Measurements from ENCODE around the genes GIPC3 and TBXA2R.

GRCh38 chr19:3429582-3430123, 50.7 kb downstream of the SMIM24 start:
- PRO-cap, result bidirectional peak, plus-strand start at chr19:3429984, minus-strand start at chr19:3429784

GRCh38 chr19:3438997-3439260, 41.4 kb downstream of the SMIM24 start:
- PRO-cap, result no peak

DNA sequence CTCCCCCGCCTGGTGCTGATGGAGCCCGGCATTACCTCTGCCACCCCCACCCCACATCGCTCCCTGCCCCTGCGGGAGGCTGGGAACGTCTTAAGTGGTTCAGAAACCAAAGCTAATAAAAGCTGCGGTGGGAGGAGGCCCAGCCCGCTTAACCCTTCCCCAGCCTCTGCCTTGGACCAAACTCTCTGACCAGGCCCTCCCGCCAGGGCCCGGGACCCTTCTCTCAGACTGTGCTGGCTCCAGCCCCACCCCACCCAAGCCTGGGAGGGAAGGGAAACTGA, 22.1 kb downstream of the SMIM24 start:
- PRO-cap, result no peak

GRCh38 chr19:3465727-3466663, 14.3 kb downstream of the SMIM24 start:
- PRO-cap, result no peak

DNA sequence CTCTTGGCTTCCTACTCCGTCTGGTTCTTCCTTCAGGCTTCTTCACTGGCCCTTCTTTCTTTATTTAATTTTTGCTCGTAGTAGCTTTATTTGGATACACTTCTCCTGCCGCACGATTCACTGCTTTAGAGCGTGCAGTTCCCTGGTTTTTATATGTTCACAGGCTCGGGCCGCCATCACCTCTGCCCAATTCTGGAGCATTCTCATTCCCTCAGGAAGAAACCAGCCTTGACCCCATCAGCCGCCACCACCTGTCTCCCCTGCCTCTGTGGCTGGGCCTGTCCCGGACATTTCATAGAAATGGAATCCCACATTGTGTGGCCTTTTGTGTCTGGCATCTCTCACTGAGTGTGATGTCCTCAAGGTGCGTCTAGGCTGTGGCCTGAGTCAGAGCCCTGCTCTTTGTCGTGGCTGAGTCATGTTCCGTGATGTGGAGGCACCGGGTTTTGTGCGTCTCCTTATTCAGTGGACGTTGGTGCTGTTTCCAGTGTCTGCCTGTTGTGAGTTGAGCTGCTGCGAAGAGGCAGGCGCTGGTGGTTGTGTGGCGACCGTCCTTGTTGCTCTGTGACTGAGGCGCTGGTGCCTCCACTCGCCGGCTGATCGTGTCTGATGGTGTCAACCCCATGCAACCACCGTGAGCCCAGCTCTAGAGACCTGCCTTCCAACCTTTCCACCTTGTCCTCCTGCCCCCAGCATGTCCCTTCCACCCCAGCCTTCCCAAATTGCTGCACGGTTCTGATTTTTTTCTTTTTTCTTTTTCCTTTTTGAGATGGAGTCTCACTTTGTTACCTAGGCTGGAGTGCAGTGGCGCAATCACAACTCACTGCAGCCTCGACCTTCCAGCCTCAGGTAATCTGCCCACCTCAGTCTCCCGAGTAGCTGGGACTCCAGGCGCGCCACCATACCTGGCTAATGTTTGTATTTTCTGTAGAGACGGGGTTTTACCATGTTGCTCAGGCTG, 3.6 kb downstream of the FZR1 start:
- PRO-cap, result no peak

DNA sequence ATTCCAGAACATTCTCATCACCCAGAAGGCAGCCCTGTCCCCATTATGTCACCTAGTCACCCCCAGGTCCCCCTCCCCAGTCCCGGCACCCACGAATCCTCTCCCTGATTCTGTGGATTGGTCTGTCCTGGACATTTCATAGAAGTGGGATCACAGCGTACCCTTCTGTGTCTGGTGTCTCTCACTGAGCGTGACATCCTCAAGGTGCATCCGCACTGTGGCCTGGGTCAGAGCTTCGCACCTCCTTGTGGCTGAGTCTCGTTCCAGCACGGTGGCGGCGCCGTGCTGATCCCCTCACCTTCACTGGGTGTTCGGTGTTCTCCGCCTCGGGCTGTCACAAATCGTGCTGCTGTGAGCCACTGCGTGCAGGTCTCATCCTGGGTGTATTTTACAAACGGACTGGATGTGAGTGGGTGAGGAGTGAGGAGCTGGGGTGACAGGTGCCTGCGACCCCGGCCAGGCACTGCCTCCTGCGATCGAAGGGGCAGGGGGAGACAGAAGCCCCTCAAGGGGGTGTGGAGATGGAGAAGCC, 528 bp upstream of the TEKTIP1 start:
- PRO-cap, result no peak

DNA sequence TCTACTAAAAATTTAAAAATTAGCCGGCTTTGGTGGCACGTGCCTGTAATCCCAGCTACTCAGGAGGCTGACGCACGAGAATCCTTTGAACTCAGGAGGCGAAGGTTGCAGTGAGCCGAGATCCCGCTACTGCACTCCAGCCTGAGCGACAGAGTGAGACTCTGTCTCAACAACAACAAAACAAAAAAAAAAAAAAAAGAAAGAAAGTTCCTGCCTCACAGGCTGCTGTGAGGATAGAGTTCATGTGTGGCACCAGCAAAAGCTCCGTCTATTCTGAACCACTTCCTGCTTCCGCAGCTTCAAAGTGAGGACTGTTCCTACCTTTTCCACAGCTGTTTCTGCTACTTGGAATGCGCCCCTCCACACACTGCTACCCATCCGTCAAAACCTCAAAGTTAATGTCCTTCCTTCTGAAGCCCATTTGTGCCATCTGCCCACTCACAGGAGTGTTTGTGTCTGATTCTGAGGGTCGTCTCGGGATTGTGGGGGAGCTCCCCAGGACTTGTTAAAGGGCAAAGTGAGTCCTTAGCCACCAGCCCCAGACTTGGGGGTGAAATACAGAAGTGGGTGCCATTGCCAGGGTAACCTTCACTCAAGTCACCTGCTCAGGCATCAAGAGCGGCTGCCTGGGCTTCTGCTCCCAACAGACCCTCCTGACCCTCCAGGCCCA, 3.0 kb downstream of the MFSD12 start:
- PRO-cap, result no peak

DNA sequence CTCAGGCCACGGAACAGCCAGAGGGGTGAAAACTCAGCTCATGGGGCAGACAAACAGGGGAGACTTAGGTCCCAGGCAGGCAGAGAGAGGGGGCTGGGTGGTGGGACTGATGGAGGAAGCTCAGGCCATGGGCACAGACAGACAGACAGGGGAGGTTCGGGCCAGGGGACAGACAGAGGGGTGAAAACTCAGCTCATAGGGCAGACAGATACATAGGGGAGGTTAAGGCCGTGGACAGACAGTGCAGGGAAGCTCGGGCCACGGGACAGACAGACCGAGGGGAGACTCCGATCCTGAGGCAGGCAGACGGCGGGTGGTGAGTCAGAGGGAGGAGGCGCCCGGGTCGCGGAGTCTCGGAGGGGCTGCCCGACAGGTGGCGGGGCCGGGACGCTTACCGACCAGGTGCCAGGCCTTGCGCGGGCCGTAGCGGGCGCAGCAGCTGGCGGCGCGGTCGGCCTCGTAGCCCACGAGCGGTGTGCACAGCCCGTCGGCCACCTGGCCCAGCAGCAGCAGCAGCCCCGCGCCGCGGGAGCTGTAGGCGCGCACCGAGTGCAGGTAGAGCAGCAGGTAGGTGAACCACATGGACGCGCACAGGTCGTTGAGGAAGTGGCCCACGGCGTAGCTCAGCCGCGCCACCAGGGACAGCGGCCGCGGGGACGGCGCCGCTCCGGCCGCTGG, 536 bp downstream of the MFSD12 start:
- PRO-cap, result bidirectional peak, plus-strand start at position 305 of the sequence, minus-strand start at position 269 of the sequence

GRCh38 chr19:3585066-3585843, at the start of gene GIPC3:
Gene GIPC3, plus strand, starts transcription at chr19:3585478.
- PRO-cap, result no peak

DNA sequence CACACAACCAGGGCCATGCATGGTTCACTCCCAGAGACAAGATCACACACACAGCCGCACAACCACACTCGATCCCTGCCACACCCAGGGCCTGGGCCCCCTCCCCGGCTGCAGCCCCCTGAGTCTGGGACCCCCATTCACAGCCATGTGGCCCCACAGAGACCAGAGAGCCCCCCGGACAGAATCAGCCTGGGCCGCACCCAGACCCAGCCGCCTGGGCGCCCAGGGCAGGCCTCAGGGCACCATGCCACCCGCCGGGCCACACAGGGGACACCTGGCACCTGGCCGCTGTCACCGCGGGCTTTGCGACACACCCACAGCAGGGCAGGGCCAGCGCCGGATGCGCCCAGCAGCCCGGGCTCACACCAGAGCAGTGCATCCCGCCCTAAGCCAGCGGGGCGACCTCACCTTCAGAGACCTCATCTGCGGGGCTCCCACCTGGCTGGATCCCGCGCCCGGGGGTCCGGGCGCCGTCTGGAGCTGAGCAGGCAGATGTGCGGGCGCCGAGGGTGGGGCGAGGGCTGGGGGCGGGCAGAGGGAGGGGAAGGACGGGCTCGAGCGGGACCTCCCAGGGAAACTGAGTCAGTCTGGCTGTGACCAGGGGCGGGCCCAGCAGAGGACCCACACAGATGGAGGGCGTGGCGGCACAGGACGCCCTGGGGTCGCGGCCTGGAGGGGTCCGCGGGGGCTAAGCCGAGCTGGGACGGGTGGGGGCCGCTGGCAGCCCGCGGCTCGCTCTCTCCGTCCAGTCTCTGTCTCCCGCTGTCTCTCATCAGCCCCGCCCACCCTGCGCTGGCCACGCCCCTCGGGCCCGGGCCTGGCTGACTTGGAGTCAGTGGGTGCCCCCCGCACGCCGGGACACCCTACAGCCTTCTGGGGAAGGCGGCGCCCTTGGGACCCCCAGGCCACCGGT, at the start of gene TBXA2R:
Gene TBXA2R (minus strand): TSS at position 754 of the 913 bp plus-strand sequence.
- PRO-cap, result bidirectional peak, plus-strand start at position 799 of the sequence, minus-strand start at position 754 of the sequence

GRCh38 chr19:3607035-3607355, 320 bp upstream of the TBXA2R start:
- PRO-cap, result unidirectional peak, minus-strand start at chr19:3607129

DNA sequence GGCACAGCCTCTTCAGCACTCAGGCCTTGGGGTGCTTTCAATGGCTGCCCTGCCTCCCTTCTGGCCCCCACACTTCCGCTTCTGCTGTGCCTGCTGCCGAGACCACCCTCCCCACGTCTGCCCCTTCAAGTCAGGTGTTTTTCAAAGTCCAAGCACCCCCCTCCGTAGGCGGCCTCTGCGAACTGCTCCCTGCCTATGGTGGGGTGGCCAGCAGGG, 9.6 kb upstream of the CACTIN start:
- PRO-cap, result no peak

DNA sequence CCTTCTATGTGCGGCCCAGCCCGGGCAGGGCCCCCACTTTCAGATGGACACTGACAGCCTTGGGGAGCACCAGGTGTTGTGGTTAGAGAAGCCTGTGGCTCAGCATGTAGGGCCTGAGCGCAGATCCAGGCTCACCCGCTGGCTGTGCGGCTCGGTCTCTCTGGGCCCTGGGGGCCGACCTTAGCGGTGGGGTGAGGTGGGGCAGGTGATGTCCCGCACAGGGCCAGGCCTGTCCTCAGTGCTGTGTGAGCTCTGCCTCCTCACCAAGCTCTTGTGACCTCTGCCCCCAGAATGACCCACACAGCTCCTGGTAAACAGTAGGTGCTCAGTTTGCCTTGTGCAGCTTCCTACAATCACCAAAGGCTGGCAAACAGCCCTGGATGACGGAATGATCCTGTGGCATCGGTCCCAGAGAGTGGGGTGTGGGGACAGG, 18.0 kb upstream of the CACTIN start:
- PRO-cap, result no peak

- PRO-cap, result no peak
Observed at GRCh38 chr19:3646482-3646945, 19.9 kb upstream of the CACTIN start.

DNA sequence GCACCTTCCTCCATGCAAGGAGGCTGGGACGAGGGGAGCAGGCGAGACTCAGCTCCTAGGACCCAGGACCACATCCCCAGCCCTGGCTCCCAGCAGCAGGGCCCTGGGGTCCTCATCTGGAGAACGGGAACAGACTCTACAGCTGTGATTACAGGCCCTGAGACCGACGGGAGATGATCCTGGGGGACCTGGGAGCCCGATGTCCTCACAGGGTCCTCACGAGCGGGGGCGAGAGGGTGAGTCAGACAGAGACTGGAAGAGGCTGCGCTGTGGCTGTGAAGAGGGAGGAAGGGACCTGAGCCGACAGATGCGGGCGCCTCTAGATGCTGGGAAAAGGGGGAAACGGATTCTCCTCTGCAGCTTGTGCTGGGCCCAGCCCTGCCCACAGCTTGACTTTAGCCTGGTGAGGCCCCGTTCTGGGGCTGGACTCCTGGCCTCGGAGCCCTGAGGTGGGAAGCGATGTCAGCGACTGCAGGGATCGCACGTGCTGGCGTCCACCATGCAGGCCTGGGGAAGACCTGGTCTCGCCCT, 32.0 kb downstream of the PIP5K1C start:
- PRO-cap, result no peak

GRCh38 chr19:3669725-3669958, 30.6 kb downstream of the PIP5K1C start:
- PRO-cap, result no peak

GRCh38 chr19:3670000-3670558, 30.2 kb downstream of the PIP5K1C start:
- PRO-cap, result bidirectional peak, plus-strand start at chr19:3670395, minus-strand start at chr19:3670255

DNA sequence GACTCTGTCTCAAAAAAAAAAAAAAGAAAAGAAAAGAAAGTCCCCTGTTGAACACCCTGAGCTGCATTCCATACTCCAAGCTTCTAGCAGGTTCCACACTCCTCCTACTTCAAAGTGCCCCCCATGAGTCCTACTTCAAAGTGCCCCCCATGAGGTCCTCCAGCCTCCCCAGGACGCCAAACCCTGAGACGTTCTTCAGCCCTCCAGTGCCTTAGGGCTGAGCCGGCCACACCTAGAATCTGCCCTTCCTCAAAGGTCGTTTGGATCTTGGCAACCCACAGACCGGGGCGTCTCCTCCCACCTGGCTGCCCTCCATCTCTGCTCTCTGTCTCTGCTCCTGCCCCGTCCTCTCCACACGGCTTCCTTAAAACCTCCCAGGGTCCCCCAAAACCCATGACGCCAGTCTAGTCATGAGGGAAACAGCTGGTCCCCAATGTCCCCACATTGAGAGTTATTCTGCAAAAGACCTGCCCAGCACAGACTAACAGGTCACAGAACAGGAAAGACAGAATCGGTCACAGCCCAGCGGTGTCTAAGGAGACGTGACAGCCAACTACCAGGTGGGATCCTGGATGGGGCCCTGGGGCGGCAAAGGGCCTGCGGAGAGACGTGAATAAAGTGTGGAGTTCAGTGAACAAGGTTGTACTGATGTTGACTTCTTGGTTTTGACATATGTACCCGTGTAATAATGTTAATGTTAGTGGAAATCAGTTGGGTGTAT, 4.9 kb downstream of the TJP3 start:
- PRO-cap, result bidirectional peak, plus-strand start at position 280 of the sequence, minus-strand start at position 185 of the sequence; unidirectional peak, minus-strand start at position 609 of the sequence

DNA sequence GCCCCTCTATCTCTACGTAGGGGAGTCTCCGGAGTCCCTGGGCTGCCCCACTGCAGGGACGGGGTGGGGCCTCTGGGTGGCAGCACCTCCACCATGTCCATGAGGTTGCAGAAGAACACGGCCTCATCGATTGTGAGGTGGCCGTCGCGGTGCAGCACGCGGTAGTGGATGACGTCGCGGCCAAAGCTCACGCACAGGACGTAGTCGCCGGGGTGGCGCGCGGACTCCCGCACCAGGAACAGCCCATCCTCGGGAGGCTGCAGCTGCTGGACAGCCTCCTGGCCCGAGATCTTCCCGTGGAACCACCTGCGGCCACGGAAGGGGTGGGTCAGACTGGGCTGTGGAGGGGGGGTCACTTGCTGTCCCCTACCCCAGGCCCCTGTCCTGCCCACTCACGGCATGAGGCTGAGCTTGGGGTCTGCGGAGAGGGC, 2.4 kb downstream of the MATK start:
- PRO-cap, result no peak

GRCh38 chr19:3976840-3977378, 6.0 kb upstream of the DAPK3 start:
- PRO-cap, result unidirectional peak, minus-strand start at chr19:3977224